Tibial artery (tissue), 1 donor: ENCODE data around the gene CCDC69.

GRCh38 chr5:150515860-150516610 lies 8.1 kb downstream of the NDST1 start:
- PRO-cap, result no peak

- PRO-cap, result no peak
These were observed 58.3 kb upstream of the SYNPO start for GRCh38 chr5:150581989-150582743.

- PRO-cap, result no peak
These were observed 54.6 kb upstream of the SYNPO start for GRCh38 chr5:150585649-150586432.

GRCh38 chr5:150600039-150600470 lies 40.4 kb upstream of the SYNPO start:
- PRO-cap, result bidirectional peak, plus-strand start at chr5:150600325, minus-strand start at chr5:150600224

GRCh38 chr5:150609577-150610230 lies 30.8 kb upstream of the SYNPO start:
- PRO-cap, result bidirectional peak, plus-strand start at chr5:150610125, minus-strand start at chr5:150610023

- PRO-cap, result no peak
These were observed 30.2 kb upstream of the SYNPO start for GRCh38 chr5:150610231-150610713.

GRCh38 chr5:150637251-150637953 lies 3.1 kb upstream of the SYNPO start:
- PRO-cap, result no peak

DNA sequence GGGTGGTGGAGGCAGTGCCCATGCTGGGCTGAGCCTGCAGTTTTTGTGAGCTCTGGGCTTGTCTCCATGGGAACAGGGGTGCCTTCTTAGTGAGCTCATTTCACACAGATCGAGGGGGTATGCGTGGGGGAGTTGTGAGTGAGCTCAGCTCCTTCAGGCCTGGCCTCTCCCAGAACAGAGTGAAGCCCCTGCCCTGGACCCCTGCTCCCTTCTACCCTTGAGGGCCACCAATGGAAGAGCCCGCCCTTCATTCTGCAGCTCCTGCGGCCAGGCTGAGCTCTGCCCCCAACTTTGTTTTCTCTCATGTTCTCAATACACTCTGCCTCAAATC lies 9.1 kb upstream of the MYOZ3 start:
- PRO-cap, result no peak

DNA sequence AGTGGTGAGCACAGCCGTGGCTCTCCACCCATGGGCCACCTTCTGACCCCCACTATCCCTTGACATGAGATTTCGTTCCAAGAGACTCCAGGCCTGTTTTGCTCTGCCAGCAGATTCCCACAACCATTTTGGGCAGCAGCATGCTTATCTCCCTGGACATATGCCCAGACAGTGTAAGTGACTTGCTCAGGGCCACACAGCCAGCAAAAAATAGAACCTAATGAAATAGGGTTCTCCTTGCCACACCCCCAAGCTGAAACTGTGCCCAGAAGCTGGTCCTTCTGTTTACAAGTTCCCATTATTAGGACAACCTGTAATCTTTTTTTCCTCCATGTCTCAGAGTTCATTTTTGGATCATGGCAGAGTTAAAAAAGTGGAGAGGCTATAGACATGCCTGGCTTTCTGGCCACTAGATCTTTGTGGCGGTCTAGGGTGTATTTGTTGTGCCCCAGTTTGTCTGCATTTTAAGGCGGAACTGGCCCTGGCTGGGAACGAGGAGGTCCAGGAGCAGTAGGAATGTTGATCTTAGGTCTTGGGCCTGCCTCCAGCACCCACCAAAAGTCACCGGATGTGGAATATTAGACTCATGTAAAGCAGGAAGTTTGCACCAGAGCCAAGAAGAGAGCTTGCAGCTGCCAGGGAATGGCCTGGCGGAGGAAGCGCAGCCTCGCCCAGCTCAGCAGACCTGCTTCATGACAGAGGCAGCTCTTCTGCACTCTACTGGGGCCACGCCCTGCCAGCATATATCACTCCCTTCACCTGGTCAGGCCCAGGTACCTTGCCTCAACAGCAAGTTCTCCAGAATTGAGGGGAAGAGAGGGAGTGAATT lies 3.1 kb downstream of the GPX3 start:
- PRO-cap, result bidirectional peak, plus-strand start at position 362 of the sequence, minus-strand start at position 105 of the sequence; bidirectional peak, plus-strand start at position 642 of the sequence, minus-strand start at position 518 of the sequence

DNA sequence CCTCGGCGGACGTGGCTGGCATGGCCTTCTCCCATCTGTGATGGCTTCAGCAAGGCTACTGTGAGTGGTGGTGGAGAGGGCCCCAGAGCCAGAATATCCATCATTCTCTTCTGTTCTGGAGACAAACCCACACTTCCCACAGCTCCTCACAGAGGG lies 9.6 kb downstream of the GPX3 start:
- PRO-cap, result no peak

DNA sequence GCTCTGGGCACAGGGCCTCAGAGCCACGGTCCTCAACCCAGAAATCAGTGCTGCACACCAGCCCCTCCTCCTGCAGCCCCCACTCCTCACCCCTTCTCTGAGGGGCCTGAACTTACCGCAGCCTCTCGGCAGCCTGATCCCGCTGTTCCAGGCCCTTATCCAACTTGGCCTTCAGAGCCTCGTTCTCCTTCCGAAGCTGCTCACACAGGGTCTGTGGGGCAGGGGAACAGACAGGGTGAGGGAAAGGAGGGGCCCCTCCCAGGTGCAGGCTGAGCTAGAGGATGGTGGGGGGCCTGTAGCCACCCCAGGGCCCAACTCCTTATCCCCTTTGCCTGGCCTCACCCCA lies 28.8 kb downstream of the TNIP1 start:
- PRO-cap, result no peak

DNA sequence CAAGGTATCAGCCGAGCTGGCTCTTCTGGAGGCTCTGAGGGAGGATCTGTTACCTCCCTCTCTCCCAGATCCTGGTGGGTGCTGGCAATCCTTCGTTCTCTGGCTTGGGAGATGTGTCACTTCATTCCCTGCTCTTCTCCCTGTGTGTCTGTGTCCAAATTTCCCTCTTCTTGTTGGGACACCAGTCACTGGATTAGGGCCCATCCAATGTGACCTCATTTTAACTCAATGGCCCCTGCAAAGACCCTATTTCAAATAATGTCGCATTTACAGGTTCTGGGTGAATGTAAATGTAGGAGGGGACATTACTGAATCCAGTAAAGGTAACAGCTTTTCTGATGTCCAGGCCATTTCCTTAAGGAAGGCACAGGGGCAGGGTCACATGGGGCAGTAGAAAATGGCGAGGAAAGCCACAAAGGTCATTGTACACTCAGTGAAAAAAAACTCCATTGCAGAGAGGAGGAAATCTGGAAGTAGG lies 6.3 kb downstream of the CCDC69 start:
- PRO-cap, result no peak

GRCh38 chr5:151223588-151224385 lies at the start of gene CCDC69:
TSS of gene CCDC69 (minus strand) at chr5:151224092.
- PRO-cap, result unidirectional peak, minus-strand start at chr5:151224086

DNA sequence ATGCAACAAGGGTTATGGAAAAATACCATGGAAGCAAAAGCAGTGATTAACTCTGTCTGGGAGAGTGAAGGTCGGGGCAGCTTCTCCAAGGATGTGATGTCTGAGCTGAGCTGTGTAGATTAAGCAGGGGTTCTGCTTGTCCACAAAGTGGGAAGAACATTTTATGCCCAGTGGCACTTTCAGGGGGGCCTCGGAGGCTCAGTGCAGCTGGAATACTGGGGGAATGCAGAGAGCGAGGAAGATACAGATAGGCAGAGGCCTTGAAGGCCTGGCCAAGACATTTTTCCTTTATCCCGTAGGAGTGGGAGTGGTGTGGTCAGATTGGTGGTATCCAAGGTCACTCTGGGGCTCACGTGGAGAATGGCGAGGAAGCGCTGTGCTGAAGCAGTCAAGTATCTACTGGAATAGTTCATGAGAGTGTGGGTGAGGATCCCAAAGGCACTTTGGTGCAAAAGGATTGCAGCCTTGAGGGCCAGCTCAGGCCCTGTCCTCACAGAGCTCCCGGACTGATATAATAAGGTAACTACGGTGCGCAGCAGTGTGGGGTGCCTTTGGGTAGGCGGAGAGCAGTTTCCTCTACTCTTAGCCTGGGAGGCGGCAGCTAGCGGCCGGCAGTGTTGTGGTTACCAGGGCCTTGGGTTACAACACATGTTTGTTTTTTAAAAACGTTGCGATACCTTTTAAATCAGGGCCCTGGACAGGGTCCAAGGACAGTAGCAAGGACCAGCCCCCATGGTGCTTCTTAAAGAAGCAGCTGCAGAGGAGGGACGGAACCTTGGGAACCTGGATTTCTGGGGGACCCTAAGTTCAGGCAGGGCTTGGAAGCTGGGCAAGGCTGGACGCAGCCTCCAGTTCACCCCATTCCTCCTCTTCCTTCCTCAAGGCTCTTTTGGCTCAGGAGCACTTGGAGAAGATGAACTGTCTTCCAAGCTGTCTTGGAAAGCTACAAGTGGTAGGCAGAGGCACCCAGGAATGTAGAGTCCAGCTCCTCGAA lies 10.8 kb upstream of the CCDC69 start:
- PRO-cap, result no peak

GRCh38 chr5:151242258-151242726 lies 10.7 kb upstream of the GM2A start:
- PRO-cap, result no peak

DNA sequence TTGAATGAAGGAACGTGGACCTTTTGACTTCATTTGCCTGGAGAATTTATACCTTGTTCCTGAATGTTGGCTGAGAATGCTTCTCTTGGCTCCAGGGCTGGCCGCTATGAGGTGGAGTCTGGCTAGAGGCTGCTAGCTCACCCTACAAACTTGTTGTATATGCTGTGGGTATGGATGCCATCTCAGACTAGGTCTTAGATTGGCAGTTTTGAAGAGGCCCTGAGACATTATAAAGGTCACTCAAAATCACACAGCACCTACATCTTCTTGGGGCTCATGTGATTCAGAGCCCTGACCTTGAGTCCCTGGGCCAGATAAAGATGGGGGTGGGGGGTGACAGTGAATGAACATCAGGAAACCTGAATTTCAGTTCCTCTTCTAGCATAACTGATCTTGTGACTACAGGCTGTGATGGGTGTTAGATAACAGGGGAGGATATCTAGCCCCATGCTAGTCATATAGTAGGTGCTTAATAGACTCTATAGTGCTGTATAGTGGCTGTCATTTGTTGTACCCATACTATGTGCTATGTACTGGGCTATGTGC lies 2.8 kb downstream of the GM2A start:
- PRO-cap, result no peak

DNA sequence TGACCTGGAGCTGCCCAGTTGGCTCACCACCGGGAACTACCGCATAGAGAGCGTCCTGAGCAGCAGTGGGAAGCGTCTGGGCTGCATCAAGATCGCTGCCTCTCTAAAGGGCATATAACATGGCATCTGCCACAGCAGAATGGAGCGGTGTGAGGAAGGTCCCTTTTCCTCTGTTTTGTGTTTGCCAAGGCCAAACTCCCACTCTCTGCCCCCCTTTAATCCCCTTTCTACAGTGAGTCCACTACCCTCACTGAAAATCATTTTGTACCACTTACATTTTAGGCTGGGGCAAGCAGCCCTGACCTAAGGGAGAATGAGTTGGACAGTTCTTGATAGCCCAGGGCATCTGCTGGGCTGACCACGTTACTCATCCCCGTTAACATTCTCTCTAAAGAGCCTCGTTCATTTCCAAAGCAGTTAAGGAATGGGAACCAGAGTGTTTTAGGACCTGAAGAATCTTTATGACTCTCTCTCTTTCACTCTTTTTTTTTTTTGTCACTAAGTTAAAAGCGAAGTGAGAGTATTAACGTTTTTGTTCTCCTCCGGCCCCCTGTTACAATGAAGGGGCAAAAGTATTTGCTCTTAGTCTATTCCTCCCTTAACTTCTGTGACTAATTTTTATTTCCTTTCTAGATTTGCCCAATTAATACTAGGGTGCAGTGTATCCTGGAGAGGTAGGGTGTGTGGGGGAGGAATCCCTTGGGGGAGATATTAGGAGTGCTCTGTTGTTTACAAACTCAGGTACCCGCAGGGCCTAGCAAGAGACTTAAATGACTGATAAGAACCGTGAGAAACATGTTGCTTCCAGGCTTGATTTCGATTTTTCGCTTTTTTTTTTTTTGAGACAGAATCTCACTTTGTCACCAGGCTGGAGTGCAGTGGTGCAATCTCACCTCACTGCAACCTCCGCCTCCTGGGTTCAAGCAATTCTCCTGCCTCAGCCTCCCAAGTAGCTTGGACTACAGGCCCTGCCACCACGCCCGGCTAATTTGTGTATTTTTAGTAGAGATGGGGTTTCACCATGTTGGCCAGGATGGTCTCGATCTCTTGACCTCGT lies 14.7 kb downstream of the GM2A start:
- PRO-cap, result no peak

- PRO-cap, result no peak
These were observed 35.8 kb downstream of the SLC36A1 start for GRCh38 chr5:151483106-151483793.

- PRO-cap, result no peak
These were observed 70.2 kb downstream of the SLC36A1 start for GRCh38 chr5:151517542-151518084.

DNA sequence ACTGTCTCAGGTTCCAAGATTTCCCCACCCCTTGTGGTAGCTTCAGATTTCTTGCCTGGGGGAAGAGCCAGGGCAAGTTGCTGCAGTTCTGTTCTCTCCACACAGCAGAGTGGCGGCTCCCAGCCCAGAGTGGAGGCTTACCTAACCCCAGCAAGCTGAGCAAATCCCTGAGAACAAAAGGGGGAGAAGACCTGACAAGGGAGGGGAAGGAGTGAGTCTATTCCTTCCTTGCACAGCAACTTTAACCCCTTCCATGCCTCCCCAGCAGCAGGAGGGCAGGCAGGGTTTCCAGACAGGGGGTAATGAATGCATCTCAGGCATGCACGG lies 28.6 kb upstream of the FAT2 start:
- PRO-cap, result no peak